Hematopoietic multipotent progenitor cell (in vitro differentiated cells): Measurements from ENCODE around the gene SMURF1.

GRCh38 chr7:97951604-97952277 lies 38.3 kb downstream of the OCM2 start:
- CAGE, long polyA plus RNA, result no peak

GRCh38 chr7:98133551-98134524 lies 27.2 kb downstream of the LMTK2 start:
- CAGE, long polyA plus RNA, result no peak

DNA sequence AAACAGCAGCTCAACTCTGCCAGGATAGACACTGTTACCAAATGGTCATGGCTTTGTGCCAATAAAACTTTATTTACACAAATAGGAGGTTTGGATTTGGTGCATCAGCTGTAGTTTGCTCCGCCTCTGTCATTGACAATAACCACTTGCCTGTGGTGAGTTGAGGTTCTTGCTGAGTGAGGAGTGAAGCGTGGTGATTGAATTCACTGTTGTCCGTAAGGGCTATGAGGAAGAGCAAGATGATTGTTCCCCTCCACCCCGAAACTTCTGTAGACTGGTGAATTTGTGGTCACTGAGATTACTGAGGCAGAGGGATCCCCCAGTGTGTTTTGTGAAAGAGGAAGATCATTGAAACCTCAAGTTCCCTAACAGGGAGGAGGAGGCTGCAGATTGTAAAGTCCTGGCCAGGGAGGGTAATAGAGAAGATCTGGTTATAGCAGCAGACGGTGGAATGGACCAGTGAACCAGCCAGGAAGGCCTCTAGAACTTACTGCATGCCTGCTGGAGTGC lies 31.0 kb downstream of the LMTK2 start:
- CAGE, long polyA plus RNA, result no peak

DNA sequence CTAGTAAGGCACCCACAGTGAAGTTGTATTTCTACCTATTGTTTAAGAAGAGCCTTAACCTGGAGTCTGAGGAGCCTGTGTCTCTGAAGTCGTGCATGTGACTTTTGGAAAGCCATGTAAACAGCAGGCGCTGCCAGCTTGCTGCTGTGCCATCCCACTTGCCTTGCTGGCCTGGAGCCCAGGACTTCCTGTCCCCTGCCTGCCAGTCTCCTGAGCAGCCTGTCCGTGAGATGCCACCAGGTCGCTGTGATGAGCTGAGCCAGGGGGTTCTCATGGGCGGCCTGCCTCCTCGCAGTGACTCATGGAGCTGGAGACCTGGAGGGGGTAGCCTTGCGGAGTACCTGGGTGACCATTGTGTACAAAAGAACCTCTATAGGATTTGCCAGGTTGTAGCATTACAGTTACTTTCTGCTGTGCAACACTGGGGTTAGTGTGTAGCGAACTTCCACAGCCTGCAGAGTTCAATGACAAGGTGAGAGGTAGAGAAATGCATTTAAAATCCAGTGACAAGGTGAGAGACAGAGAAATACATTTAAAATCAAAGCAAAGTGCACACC lies 36.8 kb upstream of the BHLHA15 start:
- CAGE, long polyA plus RNA, result no peak

- CAGE, long polyA plus RNA, result no peak
These were observed 32.9 kb upstream of the BHLHA15 start for GRCh38 chr7:98178241-98178806.

- CAGE, long polyA plus RNA, result no peak
These were observed 5.1 kb downstream of the BRI3 start for GRCh38 chr7:98286645-98287004.

DNA sequence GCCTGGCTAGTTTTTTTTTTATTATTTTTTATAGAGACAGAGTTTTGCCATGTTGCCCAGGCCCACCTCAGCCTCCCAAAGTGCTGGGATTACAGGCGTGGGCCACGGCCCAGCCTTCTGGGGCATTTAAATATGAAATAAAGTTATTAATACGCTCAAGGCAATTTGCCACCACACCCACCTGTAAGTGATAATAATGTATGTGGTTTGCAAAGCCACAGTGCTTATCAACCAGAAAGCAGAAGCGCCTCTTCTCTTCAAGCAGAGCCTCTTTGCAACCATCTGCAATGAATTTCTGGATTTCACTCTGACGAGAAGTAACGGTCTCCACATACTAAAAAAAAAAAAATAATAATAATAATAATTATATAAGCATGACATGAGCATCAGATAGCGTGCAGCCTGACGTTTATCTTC lies 33.8 kb downstream of the BRI3 start:
- CAGE, long polyA plus RNA, result no peak

GRCh38 chr7:98371138-98371829 lies 29.6 kb downstream of the BAIAP2L1 start:
- CAGE, long polyA plus RNA, result no peak

GRCh38 chr7:98417273-98417954 lies 16.5 kb upstream of the BAIAP2L1 start:
- CAGE, long polyA plus RNA, result no peak

- CAGE, long polyA plus RNA, result no peak
These were observed 51.8 kb upstream of the NPTX2 start for GRCh38 chr7:98565266-98565608.

- CAGE, long polyA plus RNA, result no peak
These were observed 120.9 kb downstream of the SMURF1 start for GRCh38 chr7:99022952-99023552.

DNA sequence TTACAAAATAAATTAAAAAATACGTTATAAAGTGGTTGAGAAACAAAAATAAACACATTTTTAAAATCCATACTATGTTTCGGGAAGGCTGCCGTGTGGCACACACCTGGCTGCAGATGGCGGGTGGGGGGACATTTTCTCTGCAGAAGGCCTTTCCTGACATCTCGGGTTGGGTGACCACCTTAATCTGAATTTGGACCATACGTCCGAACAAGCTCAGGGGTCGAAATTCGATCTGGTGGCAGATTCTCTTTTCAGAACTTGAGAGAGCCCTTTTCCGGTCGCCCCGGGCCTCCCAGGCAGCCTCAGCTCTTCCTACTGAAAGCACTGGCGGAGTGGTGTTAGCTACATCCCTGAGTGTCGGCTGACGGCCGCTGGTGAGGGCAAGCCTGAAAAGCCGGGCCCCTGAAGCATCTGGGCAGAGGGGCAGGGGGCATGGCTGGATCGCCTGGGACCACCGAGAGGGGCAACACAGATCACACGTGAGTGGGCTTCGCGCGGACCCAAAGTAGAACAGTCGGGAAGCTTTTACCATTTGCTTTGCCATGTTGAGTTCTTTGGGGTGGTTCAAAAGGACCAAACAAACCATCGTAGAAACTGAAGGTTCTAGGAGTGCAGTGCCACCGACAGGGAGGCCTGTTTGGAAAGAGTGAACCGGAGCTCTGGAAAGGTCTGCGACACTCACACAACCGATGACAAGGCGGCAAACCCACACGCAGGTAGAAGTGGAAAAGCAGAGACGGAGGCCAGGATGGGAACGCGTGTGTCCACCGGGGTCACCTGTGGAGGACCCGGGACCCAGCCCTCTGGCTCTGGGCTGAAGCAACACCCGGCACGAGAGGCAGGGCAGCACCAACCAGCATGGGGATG lies 116.0 kb downstream of the SMURF1 start:
- CAGE, long polyA plus RNA, result no peak

DNA sequence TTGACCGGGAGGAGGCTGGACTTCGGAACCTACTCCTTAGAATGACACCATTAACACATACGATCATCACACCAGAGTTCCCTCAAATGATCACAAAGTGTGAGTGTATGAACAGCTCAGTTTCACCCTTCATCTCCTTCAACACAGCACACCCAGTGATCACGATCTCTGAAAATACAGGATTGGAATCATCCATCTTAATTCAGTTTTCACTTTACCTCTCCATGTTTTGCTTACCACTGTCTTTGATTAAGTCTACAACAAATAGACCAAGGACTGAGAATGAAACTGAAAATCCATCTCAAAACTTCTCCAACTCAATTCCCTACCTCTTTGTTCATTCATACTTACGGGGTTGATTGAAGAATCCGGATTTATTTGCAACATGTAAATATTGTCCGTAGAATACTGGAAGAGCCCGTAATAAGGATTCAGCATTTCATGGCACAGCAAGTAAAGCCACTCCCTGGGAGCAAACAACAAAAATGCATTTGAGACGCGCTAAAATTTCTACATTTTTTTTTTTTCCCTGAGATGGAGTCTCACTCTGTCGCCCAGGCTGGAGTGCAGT lies 102.1 kb downstream of the SMURF1 start:
- CAGE, long polyA plus RNA, result no peak

DNA sequence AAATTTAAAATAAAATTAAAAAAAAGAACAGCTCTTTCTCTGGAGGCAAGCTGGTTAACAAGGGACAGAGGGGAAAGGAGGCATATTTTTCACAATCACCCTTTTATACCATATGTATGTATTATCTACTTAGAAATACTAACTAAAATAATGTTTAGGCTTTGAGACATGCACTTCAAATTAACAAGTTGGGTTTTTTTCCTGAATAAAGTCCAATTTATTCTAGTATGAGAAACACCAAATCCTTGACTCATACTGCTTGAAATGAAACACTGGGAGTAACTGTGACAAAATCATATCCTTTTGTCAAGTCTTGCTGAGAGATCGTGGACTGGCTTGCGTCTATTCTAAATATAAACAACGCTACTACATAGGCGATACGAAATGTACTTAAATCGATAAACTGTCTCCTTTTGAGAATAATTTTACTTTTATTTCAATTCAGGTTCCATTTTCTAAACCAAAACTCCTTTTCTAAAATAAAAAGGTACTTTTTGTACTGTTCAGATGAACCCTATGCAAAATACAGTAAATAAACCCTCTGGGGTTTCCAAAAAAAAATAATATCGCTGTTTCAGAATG lies 16.3 kb downstream of the SMURF1 start:
- CAGE, long polyA plus RNA, result no peak

DNA sequence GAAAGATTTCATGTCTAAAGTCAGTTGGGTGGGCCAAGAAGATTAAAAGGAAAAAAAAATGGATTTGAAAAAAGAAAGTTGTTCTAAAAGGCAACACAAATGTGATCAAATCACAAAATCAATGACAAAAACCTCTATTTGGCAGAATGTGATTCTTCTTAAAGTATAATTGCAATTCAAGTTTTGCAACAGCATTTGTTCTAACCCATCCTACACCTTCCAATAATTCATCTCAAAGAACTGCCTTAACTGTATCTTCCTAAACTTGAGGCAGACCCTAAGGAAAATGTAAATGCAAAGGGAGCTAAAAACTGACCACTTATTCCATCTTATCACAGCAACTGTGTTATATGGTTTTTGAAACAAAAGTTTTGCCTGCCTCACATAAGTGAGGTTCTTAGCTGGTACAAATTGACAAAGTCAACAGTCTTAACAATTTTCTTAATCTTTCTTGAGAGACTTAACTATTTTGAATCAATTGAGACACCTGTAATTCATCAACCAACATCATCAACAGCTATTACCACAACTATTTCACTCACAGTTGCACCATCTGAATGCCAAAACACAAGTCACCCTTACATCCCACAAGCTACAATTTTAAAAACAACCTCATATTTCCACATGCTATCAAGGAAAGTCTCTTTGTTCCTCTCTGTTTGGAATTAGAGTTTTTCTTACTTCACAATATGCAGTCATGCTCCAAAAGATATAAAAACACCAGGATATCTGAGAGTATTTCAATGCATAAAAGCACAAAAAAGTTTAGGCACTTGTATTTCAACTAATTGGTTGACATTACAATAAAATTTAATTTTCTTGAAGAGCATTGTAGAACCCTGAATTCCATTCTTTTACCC lies 5.0 kb downstream of the SMURF1 start:
- CAGE, long polyA plus RNA, result no peak

DNA sequence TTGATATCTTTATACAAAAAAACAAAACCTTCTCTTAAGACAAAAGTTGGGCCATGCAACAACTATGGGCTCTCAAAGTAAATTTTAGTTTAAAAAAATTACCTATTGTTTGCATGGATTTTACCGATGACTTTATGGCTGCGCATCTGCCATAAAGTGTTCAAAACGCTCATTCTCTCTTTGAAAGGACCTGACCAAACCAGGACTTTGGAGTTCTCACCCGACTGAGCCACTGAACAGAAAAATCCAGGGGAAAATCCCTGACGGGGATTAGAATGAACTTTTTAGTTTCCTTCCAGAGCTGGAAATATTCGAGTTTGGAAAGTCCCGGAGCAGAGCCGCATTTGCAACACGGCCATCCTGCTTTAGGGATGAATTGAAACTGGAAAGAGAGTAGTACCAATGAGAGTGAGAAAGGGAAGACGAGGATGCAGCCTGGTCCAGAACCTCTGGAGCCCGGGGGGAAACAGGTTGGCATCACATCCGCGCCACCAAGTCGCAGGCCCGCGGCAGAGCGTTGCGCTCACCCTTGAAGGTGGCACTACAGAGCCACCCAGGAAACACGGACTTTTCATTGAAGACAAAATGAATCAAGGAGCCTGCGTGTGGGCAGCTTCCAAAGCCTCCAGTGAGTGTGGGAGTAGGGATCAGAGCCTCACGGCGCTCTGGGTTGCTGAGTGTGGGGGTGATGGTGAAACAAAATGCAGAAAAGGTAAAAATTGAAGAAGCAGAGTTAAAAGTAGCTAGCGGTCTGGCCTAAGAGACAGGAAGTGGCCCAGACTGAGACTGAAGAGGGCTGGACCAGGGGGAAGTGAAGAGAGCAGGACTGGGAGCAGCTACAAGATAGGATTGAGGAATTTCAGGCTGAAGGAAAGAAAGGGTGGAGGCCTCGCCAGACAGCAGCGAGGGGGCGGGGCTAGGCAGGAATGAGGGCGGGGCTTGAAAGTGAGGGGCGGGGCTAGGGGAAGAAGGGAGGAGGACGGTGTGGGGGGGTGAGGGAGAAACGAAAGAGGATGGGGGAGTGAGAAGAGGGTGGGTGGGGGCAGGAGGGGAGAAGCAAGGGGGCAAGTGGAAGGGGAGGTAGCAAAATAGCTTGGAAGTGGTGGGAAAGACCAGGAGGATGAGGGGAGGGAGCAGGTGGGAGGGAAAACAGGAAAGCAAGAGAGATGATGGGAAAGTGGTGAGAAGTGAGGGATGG lies 1.9 kb downstream of the SMURF1 start:
- CAGE, long polyA plus RNA, result no peak

DNA sequence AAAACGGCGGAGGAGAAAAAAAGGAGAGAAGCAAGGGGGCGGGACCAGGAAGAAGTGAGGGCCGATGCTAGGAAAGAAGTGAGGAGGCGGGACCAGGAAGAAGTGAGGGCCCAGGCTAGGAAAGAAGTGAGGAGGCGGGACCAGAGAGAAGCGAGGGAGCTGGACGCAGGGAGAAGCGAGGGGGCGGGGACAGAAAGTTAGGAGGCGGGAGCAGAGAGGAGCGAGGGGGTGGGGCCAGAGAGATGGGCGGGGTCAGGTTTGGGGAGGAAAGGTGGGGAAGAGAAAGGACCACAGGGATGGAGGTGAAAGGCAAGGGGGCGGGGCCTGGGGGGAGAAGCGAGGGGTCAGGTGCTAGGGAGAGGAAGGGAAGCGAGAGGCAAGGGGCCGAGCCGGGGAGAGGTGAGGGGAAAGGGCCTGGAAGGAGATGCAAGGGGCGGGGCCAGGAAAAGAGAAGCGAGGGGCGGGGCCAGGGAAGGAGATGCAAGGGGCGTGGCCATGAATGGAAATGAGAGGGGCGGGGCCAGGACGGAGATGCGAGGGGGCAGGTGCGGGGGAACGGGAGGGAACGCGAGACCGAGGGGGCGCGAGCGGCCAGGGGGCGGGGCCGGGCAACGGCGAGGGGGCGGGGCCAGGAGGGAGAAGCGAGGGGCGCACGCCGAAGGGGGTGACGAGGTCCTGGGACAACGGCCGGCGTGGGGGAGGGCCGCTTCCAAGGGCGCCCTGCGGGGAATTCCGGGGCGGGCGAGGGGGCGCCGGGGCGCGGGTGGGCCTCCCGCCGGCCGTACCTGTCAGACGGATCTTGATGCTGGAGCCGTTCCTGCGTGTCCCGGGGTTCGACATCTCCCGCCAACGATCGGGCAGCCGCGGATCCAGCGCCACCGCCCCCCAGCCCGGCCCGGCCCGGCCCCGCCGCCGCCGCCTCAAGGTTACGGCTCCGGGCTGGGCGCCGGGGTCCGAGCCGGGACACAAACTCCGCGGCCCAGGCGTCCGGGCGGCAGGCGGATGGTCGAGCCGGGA lies 659 bp downstream of the SMURF1 start:
- CAGE, long polyA plus RNA, result no peak

DNA sequence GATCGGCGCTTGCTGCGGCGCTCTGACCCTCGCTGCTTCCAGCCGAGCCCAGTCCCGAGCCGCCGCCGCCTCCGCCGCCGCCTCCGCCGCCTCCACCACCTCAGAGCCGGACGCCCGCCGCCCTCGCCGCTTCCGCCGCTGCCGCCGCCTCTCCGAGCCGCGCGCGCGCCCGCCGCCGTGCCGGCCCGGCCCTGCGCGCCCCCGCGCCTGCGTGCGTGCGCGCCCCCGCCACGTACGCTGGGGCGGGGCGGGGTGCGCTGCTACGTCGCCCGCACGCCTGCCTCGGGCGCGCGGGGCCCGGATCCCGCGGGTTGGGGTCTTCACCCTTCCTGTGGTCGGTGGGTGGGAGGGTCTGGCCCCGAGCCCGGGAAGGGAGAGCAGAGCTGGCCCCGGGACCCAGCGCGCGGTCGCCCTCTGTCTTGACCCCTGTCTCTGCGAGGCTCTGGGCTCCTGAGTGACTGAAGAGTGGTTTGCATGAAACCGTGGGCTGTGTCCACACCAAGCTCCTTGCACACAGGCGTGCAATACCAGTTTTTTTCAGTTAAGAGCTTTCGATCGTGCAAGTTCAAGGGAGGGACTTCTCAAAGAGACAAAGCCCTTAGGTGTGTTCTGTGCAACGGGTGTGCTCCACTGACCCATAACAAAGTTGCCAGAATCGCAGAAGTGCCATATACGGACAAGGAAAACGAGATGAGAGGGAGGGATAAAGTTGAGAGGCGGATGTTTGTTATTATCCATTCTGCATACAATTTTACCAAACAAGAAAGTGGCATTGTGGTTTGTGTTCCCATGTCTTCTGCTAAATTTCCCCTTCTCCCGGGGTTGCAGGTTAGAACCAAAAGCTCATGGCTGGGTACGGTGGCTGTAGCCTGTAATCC lies at the start of gene SMURF1:
Gene SMURF1, minus strand, starts transcription at position 151 of the 878 bp plus-strand sequence.
- CAGE, long polyA plus RNA, result no peak

- CAGE, long polyA plus RNA, result no peak
These were observed 2.3 kb upstream of the KPNA7 start for GRCh38 chr7:99210065-99210763.

DNA sequence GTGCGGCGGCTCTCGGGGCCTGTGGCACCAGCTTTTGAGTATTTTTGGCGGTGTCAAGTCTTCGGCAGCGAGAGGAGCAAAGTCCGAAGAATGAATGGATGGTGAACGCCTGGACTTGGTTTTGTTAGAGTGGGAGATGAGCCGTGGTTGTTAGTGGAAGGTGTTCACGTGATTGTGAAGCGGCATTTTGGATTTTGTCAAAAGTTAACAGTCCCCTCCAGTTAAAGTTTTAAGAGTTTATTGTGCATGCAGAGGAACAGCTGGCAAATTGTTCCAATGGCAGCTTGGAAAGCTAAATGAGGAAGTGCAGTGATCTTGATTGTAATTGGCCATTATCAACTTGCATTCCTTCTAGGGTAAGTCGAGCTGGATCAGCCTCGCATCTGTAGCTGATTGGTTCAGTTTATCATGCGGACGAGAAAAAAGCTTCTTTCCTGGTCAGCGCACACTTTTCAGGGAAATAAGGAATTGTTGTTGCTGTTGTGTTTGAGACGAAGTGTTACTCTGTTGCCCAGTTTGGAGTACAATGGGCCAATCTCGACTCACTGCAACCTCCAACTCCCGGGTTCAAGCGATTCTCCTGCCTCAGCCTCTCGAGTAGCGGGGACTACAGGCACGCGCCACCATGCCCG lies 577 bp downstream of the ZNF789 start:
- CAGE, long polyA plus RNA, result no peak